Gastrocnemius medialis (tissue), 3 donors: ENCODE measurements around a stretch of chr7.

GRCh38 chr7:39997394-39998243 is 47.6 kb downstream of the CDK13 start:
- PRO-cap = no peak
- RAMPAGE, long total RNA, 3 experiments = no peak in any of the 3 experiments

- PRO-cap = no peak
- RAMPAGE, long total RNA, 3 experiments = no peak in any of the 3 experiments
Measured at GRCh38 chr7:40057227-40057945, 77.0 kb downstream of the MPLKIP start.

GRCh38 chr7:40221865-40222382 is 87.1 kb downstream of the SUGCT start:
- PRO-cap = no peak
- RAMPAGE, long total RNA, 3 experiments = no peak in any of the 3 experiments

DNA sequence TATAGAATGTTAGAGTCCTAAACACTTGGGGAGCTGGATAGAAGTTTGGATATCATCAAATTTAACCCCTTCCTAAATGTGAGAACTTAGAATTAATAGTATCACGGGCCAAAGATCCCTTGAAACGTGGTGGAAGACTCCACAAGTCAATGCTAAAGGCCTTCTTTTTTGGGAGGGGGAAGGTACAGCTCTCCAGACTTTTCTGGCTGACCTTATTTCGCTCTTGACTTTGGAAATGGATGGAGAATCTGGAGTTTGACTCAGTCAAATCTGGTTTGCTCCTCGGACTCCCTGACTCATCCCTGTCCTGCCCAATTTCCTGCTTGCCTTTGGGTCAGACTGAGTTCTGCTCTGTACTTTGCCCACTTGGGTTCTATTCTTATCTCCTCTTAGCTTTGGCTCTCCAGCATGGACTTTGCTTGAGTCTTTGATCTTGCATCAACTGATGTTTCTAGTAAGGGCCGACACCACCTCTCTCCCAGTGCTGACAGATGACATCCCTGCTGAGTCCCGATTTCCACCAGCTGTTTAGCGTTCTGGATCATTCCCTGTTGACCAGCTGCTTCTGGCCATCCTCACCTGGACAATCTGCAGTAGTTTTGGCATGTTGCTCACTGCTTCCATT is 335.2 kb downstream of the SUGCT start:
- PRO-cap = no peak
- RAMPAGE, long total RNA, 3 experiments = no peak in any of the 3 experiments

- PRO-cap = no peak
- RAMPAGE, long total RNA, 3 experiments = no peak in any of the 3 experiments
Measured at GRCh38 chr7:40882290-40882753, 747.5 kb downstream of the SUGCT start.

DNA sequence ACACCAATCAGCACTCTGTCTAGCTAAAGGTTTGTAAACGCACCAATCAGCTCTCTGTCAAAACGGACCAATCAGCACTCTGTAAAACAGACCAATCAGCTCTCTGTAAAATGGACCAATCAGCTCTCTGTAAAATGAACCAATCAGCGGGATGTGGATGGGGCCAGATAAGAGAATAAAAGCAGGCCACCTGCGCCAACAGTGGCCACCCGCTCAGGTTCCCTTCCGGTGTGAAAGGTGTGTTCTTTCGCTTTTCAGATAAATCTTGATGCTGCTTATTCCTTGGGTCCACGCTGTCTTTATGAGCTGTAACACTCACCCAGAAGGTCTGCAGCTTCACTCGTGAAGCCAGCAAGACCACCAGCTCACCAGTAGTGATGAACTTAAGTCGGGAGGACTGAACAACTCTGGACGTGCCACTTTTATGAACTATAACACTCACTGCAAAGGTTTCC is 763.0 kb downstream of the SUGCT start:
- PRO-cap = no peak
- RAMPAGE, long total RNA, 3 experiments = no peak in any of the 3 experiments

GRCh38 chr7:41010917-41011324 is 692.0 kb downstream of the INHBA start:
- PRO-cap = no peak
- RAMPAGE, long total RNA, 3 experiments = no peak in any of the 3 experiments

DNA sequence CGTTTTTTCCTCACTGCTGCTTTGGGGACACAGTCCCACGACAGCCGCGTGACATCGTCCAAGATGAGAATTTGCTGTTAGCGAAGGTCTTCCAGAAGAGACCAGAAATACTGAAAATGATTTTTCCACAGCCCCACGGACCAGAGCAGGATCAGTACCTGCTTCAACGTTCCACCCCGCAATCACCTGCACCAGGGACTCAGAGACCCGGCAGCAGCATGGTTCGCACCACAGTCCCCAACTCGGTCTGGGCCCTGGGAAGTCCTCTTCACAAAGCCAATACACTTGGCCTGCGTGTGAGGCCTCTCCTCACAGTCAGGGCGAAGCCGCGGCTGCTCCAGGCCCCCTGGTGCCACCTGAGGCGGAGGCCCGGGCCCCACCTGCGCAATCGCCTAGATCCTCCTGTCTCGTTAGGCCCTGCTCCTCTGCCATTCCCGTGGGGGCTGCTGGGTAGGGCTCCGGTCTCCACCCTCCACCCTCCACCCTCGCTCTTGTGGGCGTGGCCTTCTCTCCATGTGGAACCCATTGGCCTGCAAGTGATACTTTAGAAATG is 553.4 kb downstream of the INHBA start:
- PRO-cap = no peak
- RAMPAGE, long total RNA, 3 experiments = no peak in any of the 3 experiments

- PRO-cap = no peak
- RAMPAGE, long total RNA, 3 experiments = no peak in any of the 3 experiments
Measured at GRCh38 chr7:41699239-41700072, 3.4 kb downstream of the INHBA start.

DNA sequence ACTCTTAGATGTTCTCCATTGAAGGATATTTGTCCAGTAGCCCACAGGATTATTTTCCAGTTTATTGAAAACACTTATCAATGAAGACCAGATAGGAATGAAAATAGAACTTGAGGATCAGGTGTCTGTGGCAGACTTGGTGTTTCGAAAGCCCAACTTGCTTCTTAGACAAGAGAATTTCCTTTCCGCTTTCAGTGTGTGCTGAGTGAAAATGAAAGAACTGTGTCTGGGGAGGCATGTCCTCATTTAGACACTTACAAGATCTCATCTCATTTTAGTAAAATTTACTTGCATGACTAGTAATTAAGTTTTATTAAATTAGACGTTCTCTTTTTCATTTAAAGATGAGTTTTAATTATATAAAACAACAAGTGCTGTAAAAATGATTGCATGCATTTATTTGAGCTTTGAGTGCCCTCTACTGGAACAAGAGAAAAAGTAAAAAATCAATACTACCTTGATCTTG is 29.1 kb upstream of the INHBA start:
- PRO-cap = no peak
- RAMPAGE, long total RNA, 3 experiments = no peak in any of the 3 experiments

GRCh38 chr7:42068503-42069408 is 168.3 kb downstream of the GLI3 start:
- PRO-cap = no peak
- RAMPAGE, long total RNA, 3 experiments = no peak in any of the 3 experiments

- PRO-cap = no peak
- RAMPAGE, long total RNA, 3 experiments = no peak in any of the 3 experiments
Measured at GRCh38 chr7:42152778-42153089, 84.3 kb downstream of the GLI3 start.

- PRO-cap = unidirectional peak, minus-strand start at chr7:42264043
- RAMPAGE, long total RNA, 3 experiments = no peak in any of the 3 experiments
Measured at GRCh38 chr7:42263778-42264561, 27.0 kb upstream of the GLI3 start.

GRCh38 chr7:42340274-42340801 is 103.3 kb upstream of the GLI3 start:
- PRO-cap = no peak
- RAMPAGE, long total RNA, 3 experiments = no peak in any of the 3 experiments

DNA sequence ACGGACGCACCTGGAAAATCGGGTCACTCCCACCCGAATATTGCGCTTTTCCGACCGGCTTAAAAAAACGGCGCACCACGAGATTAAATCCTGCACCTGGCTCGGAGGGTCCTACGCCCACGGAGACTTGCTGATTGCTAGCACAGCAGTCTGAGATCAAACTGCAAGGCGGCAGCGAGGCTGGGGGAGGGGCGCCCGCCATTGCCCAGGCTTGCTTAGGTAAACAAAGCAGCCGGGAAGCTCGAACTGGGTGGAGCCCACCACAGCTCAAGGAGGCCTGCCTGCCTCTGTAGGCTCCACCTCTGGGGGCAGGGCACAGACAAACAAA is 53.1 kb upstream of the HECW1 start:
- PRO-cap = no peak
- RAMPAGE, long total RNA, 3 experiments = no peak in any of the 3 experiments

DNA sequence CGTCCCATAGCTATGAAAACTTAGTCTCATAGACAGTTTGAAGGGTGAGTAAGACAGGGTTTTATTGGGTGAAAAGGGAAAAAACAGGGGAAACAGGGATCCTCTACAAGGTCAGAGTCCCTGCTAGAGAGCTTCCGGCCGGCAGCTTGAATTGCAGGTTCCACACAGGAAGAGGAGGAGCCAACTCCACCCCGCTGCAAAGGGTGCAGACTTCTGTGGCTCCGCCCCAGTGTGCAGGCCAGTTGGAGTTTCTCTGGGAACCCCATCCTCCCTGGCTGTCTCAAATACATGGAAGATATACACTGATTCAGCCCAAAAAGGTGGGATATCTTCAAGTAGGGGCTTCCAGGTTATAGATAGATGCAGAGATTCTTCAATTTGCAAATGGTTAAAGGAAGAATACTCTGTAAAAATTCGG is 34.7 kb upstream of the HECW1 start:
- PRO-cap = no peak
- RAMPAGE, long total RNA, 3 experiments = no peak in any of the 3 experiments

DNA sequence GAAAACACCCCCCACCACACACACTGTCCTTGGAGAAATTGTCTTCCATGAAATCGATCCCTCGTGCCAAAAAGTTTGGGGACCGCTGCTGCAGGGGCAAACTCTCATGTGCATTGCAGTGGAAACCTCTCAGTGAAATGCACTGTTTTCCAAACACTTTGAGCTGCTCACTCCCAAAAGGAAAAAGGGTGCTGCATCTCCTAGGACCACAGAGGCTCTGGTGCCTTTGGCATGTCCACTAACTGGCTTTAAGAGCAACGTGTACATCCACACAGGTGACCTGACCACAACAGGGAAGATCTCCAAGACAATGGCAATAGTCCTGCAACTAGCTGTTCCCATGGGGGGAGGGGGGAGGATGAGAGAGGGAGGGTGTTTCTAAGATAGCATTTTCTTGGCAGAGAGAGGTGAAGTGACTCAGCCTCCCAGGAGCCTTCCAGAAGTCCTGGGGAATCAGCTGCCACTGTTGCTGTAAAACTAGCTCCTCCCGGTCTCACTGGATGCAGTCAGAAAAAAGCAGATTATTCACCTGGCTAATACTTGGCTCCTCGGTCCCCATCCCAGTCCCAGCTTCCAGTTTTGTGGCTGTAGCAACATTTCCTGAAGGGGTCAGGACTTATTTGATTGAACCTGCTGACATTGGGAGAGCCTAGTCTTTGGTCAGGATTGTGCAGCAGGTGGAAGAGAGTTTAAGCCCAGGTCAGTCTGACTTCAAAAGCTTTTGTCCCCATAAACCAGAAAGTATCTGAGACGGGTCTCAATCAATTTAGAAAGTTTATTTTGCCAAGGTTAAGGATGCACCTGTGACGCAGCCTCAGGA is 181.8 kb downstream of the HECW1 start:
- PRO-cap = no peak
- RAMPAGE, long total RNA, 3 experiments = no peak in any of the 3 experiments

GRCh38 chr7:43625266-43625866 is 42.5 kb downstream of the STK17A start:
- PRO-cap = no peak
- RAMPAGE, long total RNA, 3 experiments = no peak in any of the 3 experiments

- PRO-cap = no peak
- RAMPAGE, long total RNA, 3 experiments = start-site peak on the plus strand in 1 of 3 experiments, at chr7:44039158-44039190 at its widest, 19 reads per replicate
Measured at GRCh38 chr7:44038811-44039709, 5.4 kb upstream of the DBNL start.

DNA sequence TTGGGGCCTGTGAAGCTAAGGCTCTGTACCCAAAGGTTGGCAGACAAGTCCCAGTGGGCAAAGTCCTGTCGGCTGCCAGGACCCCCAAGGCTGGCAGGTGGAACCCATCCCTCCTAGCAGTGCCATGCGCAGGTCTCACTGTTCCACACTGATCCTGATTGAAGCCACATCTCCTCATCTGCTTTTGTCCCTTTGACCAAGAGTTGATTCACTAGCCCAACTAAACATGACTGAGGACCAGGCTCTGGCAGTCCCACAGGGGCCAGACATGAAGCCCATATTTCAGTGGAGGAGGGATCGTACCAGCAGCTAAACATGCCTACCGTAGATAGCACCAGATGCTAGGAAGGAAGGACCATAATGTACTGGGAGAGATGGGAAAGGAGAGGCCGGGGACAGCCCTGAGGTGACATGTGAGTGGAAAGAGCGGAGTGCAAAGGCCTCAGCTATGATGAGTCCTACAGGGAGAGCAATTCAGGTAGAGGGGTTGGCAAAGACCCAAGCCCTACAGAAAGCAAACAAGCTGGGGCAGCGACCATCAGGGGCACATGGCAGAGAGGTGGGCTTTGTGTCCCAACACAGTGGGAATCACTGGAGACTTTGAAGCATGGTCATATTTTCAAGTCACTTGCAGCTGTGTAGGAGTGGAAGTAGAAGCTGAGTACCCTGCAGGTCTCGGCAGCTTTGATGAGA is 1.5 kb upstream of the PGAM2 start:
- PRO-cap = no peak
- RAMPAGE, long total RNA, 3 experiments = no peak in any of the 3 experiments